Testis (tissue), 5 donors: ENCODE data around the genes AGAP3, ASB10 and WDR86.

DNA sequence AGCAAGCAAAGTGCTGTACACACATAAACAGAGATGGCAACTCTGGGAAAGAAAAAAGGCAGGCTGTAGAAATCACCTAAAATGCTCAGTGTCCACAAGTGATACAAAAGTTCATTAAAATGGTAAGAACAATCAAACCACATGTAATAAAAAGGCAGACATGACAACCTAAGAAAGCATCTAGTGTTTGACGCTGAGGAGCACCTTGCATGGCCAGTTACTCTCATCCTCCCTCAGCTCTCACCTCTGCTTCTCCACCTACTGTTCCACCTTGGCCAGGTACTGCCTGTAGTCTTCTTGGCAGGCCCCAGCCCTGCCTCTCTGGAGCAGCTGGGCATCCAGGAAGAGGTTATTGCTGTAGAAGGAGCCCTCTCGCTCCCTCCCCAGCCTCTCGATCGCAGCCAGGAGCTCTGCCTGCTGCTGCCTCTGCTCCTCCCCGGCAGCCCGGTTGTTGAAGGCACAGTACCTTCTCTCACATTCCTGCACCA, 9.6 kb downstream of the GIMAP5 start:
- PRO-cap, 3 experiments = no peak in any of the 3 experiments
- RAMPAGE, long total RNA, 2 experiments = no peak in any of the 2 experiments
- RRBS = no CpG with 5 or more reads among the region's 6 CpGs

GRCh38 chr7:150748282-150748785, 11.1 kb downstream of the GIMAP5 start:
- PRO-cap, 3 experiments = no peak in any of the 3 experiments
- RAMPAGE, long total RNA, 2 experiments = no peak in any of the 2 experiments
- RRBS = no CpG with 5 or more reads among the region's 5 CpGs

DNA sequence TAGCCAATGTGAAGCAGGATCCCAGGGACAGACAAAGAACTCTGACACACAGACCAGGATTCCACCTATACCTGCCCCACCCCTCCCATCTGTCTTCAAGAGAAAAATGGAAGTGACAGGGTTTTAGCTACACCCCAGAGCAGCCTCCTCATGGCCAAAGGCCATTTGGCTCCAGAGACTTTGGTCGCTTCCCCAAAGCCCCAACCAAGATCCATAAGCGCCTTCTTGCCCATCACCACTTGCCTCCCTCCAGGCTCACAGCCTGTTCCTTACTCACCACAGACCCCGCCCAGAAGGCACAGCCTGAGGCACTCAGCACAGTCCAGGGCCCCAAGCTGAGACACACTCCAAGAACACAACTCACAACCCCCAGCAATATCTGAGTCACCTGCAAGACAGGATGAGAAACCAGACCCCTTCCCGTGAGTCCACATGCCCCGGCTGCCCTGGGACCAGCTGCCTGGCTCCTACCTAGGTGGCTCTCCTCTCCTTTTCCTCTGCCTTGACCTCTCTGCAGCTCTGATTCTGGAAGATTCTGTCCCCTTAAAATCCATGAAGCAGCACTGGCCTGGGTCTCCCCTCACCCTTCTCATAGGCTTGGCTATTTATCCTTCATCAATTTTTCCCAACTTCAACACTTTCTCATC, 6.4 kb downstream of the TMEM176B start:
- PRO-cap, 3 experiments = no peak in any of the 3 experiments
- RAMPAGE, long total RNA, 2 experiments = no peak in any of the 2 experiments
- RRBS = no CpG with 5 or more reads among the region's 5 CpGs

DNA sequence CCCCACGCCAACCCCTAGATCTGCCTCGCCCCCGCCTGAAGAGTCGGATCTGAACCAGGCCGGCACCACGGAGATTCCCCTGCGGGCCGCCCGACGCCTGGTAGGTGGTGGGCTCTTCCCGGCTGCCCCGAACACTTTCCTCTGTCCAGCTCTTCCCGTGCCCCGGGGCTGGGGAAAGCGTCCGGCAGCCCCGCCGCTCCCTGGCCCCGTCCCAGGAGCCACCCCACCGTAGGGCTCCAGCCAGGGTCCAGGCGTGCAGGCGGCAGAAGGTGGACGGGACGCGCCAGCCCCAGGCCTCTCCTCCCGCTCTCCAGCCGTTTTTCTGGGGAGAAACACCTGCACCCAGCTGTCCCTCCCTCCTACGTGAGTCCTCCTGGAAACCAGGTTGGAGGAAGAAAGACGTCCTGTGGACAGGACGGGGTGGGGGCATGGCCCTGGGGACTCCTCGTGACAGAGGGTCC, 339 bp downstream of the TMEM176B start:
- PRO-cap, 3 experiments = no peak in any of the 3 experiments
- RAMPAGE, long total RNA, 2 experiments = no peak in any of the 2 experiments
- RRBS = 4% methylated on average over 13 of the region's 31 CpGs

- PRO-cap, 3 experiments = no peak in any of the 3 experiments
- RAMPAGE, long total RNA, 2 experiments = no peak in any of the 2 experiments
- RRBS = 82% methylated on average over 5 of the region's 8 CpGs
These were observed 25.1 kb downstream of the KCNH2 start for GRCh38 chr7:150953107-150953407.

DNA sequence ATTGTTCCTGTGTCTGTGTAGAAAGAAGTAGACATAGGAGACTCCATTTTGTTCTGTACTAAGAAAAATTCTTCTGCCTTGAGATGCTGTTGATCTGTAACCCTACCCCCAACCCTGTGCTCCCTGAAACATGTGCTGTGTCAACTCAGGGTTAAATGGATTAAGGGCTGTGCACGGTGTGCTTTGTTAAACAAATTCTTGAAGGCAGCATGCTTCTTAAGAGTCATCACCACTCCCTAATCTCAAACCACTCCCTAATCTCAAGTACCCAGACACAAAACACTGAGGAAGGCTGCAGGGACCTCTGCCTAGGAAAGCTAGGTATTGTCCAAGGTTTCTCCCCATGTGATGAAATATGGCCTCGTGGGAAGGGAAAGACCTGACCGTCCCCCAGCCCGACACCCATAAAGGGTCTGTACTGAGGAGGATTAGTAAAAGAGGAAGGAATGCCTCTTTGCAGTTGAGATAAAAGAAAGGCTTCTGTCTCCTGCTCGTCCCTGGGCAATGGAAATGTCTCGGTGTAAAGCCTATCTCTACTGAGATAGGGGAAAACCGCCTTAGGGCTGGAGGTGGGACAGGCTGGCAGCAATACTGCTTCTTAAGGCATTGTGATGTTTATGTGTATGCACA, 1.1 kb upstream of the ABCB8 start:
- PRO-cap, 3 experiments = no peak in any of the 3 experiments
- RAMPAGE, long total RNA, 2 experiments = no peak in any of the 2 experiments
- RRBS = no CpG with 5 or more reads among the region's 7 CpGs

GRCh38 chr7:151056667-151057101, 1.0 kb downstream of the CDK5 start:
- PRO-cap, 3 experiments = no peak in any of the 3 experiments
- RAMPAGE, long total RNA, 2 experiments = no peak in any of the 2 experiments
- RRBS = 20% methylated on average over 7 of the region's 18 CpGs

GRCh38 chr7:151059880-151060234, 468 bp downstream of the SLC4A2 start:
- PRO-cap, 3 experiments = no peak in any of the 3 experiments
- RAMPAGE, long total RNA, 2 experiments = no peak in any of the 2 experiments
- RRBS = 3% methylated on average over 9 of the region's 26 CpGs

- PRO-cap, 3 experiments = peak in 2 of 3 experiments; most common minus-strand start chr7:151062354 (in 1)
- RAMPAGE, long total RNA, 2 experiments = no peak in any of the 2 experiments
- RRBS = no CpG with 5 or more reads among the region's 35 CpGs
These were observed 3.0 kb downstream of the SLC4A2 start for GRCh38 chr7:151062195-151062961.

GRCh38 chr7:151085770-151086814, at the start of gene AGAP3:
AGAP3 (plus strand) TSS chr7:151086475.
- PRO-cap, 3 experiments = peak in 3 of 3 experiments; most common plus-strand start chr7:151086125 (in 2); most common minus-strand start chr7:151086213 (in 3)
- RAMPAGE, long total RNA, 2 experiments = no peak in any of the 2 experiments
- RRBS = 1% methylated on average over 74 of the region's 114 CpGs

DNA sequence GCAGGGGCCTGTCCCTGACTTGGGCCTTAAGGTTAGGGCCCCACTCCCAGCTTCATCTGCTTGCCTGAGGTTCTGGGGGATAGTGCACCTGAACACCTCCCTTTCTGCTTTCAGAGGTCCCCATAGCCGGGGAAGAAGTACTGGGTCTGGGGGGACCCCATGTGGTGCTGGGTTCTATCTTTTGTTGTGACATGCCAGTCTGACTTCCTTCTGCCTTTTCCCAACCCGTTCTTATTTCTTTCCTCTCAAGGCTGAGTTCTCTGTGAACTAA, 1.8 kb downstream of the AGAP3 start:
- PRO-cap, 3 experiments = no peak in any of the 3 experiments
- RAMPAGE, long total RNA, 2 experiments = no peak in any of the 2 experiments
- RRBS = no CpG with 5 or more reads among the region's 2 CpGs

DNA sequence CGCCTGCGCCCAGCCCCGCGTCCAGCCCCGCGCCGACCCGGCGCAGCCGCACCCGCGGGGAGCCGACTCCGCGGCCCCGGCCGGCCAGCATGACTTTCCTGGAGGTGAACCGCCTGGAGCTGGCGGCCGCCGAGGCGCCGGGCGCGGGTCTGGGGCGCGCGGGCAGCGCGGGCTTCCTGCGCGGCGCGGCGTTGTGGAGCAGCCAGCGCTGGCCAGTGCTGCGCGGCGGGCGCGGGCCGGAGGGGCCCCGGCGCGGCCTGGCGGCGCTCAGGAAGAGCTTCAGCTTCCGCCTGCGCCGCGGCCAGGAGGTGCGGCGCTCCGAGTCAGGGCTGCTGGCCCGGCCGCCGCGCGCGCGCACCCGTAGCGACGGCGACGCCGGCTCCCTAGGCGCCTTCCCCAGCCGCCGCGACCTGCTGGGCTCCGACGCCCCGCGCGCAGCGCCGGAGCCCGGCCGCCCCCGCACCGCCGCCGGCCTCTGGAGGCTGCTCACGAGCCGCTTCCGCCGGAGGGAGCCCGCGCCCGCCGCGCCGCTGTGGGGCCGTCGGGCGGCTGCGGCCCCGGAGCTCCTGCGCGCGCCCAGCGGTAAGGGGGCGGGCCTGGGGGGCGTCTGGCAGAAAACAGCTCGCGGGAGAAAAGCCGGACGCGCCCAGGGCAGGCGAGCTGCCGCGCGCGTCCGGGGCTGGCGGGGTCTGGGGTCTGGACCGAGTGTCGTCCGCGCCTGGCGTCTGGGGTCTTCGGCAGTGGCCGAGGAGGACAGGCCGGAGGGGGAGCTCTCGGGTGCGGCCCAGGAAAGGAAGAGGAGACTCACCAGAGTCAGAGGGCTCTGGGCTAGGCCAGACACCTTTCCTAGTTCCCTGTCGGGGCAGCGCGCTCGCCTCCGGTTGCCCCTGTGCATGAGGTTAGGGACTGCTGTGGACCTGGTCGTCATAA, 29.1 kb downstream of the AGAP3 start:
- PRO-cap, 3 experiments = peak in 2 of 3 experiments; most common plus-strand start position 221 of the sequence (in 1); most common minus-strand start position 193 of the sequence (in 2)
- RAMPAGE, long total RNA, 2 experiments = no peak in any of the 2 experiments
- RRBS = 5% methylated on average over 109 of the region's 133 CpGs

DNA sequence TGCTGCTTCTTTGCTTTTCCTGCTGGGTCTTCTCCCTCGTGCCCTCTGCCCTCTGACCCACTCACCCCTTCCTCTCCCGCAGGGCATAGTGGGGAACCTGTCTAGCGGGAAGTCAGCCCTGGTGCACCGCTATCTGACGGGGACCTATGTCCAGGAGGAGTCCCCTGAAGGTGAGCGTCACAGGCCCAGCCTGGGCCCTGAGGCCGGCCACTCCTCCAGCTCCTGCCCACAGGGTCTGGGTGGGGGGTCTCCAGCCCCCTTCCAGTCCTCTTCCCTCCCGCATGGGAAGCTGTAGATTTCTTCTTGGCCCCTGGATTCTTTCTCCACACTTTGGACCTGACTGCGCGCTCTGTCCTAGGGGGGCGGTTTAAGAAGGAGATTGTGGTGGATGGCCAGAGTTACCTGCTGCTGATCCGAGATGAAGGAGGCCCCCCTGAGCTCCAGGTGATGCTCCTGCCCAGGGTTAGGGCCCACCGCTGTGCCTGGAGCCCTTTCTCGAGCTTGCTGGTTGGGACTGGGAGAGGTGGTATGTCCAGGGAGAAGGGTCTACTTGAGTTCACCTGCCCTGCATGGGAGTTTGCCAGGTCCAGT, 30.8 kb downstream of the AGAP3 start:
- PRO-cap, 3 experiments = no peak in any of the 3 experiments
- RAMPAGE, long total RNA, 2 experiments = no peak in any of the 2 experiments
- RRBS = no CpG with 5 or more reads among the region's 14 CpGs

DNA sequence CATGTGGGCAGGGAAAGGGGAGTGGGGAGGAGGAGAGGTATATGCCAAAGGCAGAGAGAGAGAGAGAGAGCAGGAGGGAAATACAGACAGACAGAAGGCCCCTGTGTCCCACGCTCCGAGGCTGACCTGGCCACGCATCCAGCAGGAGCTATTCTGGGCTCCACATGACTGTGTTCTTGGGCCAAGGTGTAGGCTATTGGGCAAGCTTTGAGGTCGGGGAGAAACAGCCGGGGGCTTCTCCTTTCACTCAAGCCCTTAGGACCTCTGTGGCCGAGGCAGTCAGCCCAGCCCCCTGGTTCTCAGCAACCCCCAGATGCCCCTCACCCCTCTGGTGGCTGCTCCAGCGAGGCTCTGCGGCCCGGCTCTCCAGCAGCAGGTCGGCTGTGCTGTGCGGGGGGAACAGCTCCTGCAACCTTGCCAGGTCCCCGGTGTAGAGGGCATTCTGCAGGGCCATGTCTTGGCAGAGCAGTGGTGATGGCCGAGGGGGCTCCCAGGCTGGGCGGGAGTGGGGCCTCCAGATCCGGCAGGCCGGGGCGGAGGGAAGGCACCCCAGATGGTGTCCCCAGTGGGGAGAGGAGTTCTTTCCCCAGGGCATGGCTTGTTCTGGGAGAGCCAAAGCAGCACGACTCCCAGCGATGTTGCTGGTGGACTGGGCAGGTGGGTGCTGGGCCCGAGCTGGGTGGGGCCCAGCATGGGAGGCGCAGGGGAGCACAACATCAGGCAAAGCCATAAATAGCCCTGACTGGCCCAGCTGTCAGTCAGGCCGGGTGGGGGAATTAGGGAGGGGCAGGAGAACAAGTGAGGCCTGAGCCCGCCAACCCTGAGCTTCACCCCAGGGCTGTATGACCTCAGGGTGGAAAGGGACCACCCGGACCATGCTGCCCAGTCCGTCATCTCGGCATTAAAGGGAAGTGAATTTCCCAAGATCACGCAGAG, at the start of gene ASB10:
TSS of gene ASB10 (minus strand) at position 123 of the 936 bp plus-strand sequence.
- PRO-cap, 3 experiments = no peak in any of the 3 experiments
- RAMPAGE, long total RNA, 2 experiments = no peak in any of the 2 experiments
- RRBS = 91% methylated on average over 8 of the region's 27 CpGs

GRCh38 chr7:151235863-151237187, 4.0 kb downstream of the CHPF2 start:
- PRO-cap, 3 experiments = no peak in any of the 3 experiments
- RAMPAGE, long total RNA, 2 experiments = no peak in any of the 2 experiments
- RRBS = no CpG with 5 or more reads among the region's 20 CpGs

- PRO-cap, 3 experiments = peak in 1 of 3 experiments; most common plus-strand start chr7:151252287 (in 1)
- RAMPAGE, long total RNA, 2 experiments = no peak in any of the 2 experiments
- RRBS = no CpG with 5 or more reads among the region's 19 CpGs
These were observed 3.9 kb upstream of the SMARCD3 start for GRCh38 chr7:151252264-151252913.

DNA sequence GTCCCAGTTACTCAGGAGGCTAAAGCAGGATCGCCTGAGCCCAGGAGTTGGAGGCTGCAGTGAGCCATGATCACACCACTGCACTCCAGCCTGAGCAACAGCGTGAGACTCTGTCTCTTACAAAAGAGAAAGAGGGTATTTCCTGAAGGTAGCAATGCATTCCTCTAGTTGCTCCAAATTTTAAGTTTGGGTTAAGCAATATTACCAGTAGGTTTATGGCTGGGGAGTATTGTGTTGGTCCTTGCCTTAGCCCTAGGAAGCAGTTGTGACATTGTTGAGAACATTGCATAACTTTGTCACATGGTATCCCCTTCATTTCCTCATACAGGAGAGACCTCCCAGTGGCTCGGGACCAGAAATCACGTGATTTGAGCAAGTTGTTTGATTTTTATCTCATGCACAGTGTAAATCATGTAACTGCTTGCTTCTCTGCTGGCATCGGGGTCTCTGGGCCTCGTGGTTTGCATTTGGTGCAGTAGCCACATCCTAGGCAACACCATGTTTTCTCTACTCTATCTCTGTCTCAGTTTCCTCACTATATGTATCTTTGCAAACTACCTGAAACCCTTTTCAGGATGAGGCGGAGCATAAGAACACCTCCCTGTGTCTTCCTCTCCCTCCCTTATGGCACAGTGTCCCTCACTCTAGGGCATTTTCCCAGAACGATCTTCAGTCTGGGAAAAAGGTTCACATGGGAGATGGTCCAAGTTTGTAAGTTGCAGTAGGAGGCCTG, 23.5 kb upstream of the SMARCD3 start:
- PRO-cap, 3 experiments = no peak in any of the 3 experiments
- RAMPAGE, long total RNA, 2 experiments = no peak in any of the 2 experiments
- RRBS = no CpG with 5 or more reads among the region's 8 CpGs

- PRO-cap, 3 experiments = no peak in any of the 3 experiments
- RAMPAGE, long total RNA, 2 experiments = no peak in any of the 2 experiments
- RRBS = 93% methylated on average over 4 of the region's 13 CpGs
These were observed 4.3 kb downstream of the WDR86 start for GRCh38 chr7:151405450-151406067.

DNA sequence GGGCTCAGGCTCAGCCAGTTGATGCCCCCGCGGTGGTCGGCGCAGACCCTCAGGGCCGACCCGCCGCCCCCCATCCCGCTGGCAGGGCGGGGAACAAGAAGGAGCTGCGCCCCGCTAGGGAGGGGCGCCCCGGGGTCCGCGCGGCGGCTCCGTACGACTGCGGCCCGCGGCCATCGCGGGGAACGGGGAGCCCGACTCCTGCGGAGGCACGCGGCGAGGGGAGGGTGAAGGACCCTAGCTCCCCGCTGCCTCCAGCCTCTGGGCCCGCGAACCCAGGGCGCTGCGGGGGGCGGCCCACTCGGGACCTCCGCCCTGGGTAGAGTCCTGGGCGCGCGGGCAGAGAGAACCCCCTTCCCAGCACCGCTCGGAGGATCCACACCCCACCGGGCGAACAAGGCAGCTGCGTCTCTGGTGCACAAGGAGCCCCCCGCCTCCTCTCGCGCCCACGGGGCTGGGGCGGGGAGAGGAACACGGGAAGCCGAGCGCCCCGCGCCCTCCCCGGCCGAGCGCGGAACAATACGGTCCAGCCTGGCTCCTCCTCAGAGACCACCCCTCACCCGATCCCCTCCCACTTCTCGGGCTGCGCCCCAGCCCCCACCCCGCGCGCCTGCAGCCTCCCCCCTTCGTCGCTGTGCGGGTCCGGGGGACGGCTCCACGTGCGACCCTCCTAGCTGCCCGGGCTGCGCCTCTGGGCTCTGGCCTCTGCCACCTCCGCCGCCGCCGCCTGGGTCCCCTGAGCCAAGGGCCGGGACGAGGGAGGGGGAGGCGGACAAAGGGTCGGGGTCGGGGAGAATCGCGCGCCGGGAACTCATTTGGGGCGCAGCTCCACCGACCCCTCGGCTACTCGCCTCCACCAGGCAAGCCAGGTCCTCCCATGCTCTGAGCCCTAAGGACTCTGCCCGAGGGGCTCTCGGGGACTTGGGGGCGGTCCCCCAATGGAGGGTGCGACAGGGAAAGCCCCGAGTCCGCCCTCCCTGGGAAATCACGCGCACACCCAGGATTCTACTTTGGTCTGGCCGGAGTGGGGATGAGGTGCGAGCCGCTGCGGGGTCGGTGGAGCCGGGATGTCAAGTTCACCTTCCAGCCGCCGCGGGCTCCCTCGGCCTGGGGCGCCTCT, at the start of gene WDR86:
TSS of gene WDR86 (minus strand) at position 523 of the 1,117 bp plus-strand sequence.
- PRO-cap, 3 experiments = peak in 3 of 3 experiments; most common plus-strand start position 626 of the sequence (in 3); most common minus-strand start position 78 of the sequence (in 1)
- RAMPAGE, long total RNA, 2 experiments = no peak in any of the 2 experiments
- RRBS = 2% methylated on average over 35 of the region's 112 CpGs

GRCh38 chr7:151494470-151494925, 25.2 kb downstream of the RHEB start:
- PRO-cap, 3 experiments = no peak in any of the 3 experiments
- RAMPAGE, long total RNA, 2 experiments = no peak in any of the 2 experiments
- RRBS = no CpG with 5 or more reads among the region's 5 CpGs